Parietal lobe (tissue), 2 donors: ENCODE data around the gene SAA4.

DNA sequence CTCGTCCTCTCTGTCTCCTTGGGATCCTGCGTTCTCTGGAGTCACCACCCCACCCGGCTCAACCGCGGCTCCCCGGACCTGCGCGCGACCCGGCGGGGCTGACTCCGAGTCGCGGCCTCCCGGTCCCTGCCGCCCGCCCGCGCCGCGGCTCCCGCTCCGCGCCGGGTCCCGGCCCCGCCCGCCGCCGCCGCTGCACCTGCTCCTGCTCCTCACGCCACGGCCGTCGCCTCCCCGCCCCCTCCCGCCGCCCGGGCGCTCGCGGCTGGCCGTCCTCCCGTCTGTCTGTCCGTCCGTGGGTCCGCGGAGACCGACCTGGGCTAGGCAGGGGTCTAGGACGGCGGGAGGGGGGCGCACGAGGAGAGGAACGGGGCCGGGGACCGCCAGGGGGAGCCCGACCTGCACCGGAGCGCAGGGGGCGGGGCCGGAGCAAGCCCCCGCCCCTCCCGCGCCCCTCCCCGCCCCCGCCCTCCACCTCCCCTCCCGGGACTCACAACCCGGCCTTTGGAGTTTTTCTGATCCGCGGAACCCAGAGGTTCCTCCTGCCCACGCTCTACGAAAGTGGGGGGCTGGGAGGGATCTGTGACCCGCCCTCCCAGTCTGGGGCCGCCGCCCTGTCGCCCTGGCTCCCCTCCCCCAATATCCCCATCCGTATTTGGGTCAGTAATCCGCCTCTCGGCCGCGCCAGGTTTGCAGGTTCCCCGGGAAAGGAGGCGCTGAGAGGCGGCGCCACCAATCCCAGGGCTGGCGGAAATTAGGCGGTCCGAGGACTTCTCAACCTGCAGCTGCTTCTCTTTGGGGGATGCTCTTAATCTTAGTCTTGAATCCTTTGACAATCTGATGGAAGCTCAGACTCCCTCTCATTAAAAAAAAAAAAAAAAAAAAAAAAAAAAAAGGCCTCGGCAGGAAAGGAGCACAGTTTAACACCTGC is 783 bp upstream of the KCNJ11 start:
- RAMPAGE, long total RNA = no peak

DNA sequence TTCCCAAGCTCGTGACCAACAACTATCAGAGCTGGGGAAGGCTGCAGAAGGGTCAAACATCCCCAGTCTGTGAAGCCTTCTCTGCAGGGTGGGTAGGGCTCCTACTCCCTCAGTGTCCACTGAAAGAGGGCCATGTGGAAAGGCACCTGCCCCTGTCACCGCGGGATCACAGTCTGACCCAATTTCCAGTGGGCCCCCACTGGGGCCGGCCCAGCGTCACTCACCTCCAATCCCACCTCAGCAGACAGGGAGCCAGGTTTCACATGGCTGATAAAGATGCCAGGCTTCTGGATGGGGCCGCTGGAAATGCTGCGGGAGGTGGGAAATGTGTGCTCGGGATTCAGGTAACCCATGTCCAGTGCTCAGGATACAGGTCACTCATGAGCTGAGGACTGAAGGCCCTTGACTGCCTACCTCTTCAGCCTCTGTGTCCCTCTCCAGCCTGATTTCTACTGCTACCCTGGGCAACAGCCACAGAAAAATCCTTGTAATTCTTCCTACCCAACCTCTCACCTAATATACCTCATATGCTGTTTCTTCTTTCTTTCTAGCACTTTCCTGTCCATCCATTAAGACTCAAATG is 19.9 kb downstream of the USH1C start:
- RAMPAGE, long total RNA = no peak

DNA sequence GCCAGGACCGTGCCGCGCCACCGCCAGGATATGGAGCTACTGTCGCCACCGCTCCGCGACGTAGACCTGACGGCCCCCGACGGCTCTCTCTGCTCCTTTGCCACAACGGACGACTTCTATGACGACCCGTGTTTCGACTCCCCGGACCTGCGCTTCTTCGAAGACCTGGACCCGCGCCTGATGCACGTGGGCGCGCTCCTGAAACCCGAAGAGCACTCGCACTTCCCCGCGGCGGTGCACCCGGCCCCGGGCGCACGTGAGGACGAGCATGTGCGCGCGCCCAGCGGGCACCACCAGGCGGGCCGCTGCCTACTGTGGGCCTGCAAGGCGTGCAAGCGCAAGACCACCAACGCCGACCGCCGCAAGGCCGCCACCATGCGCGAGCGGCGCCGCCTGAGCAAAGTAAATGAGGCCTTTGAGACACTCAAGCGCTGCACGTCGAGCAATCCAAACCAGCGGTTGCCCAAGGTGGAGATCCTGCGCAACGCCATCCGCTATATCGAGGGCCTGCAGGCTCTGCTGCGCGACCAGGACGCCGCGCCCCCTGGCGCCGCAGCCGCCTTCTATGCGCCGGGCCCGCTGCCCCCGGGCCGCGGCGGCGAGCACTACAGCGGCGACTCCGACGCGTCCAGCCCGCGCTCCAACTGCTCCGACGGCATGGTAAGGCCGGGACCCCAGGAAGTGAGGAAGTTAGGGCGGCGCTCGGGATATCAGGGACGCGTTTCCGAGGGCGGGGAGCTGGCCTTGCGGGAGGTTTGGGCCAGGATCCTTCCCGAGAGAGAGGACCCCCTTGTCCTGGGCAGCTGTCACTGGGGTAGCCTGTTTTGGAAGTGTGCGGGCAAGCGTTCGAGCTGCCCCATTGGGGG is 615 bp downstream of the MYOD1 start:
- RAMPAGE, long total RNA = no peak

DNA sequence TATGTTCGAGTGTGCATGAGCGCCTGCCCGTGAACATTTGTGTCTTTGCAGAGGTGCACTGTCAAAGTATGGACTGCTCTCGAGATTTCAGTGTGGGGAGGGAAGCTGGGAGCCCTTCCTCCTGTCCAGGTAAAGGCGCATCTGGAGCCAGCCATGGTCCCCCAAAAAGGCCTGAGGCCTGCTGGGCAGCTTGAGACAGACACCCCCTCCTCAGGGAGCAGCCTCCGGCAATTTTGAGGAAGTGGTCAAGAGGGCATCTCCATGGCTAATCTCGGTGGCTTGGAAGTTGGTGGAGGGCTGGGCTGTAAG is 2.3 kb downstream of the KCNC1 start:
- RAMPAGE, long total RNA = no peak

DNA sequence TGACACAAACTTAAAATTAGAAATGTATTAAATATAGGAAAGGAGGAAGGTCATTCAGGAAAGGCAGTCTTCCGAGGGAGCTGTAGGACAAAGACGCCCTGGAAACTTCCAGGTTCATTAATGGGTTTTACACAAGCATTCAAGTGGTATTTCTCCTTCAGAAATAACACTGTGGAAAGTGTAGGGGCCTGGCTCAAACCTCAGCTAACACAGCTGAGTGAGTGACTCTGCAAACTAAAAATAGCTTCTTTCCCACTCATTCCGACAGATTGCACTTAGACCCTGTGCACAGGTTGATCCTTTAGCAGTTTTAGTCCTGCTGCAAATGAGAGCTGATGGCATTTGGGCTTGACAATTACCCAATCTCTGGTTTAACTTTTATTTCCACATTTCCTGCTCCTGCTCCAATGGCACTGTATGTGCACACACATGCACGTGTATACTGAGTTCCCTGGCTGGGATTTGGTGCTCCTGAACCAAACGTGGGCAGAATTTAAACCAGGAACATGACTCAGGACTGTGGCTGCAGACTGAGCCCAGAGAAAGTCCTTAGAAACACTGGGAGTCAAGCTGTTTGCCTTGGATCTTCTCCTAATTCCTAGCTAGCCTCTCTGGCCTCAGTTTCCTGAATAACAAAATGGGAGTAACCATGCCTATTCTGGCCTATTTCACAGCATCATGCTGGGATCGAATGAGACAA is 58.4 kb downstream of the SERGEF start:
- RAMPAGE, long total RNA = no peak

DNA sequence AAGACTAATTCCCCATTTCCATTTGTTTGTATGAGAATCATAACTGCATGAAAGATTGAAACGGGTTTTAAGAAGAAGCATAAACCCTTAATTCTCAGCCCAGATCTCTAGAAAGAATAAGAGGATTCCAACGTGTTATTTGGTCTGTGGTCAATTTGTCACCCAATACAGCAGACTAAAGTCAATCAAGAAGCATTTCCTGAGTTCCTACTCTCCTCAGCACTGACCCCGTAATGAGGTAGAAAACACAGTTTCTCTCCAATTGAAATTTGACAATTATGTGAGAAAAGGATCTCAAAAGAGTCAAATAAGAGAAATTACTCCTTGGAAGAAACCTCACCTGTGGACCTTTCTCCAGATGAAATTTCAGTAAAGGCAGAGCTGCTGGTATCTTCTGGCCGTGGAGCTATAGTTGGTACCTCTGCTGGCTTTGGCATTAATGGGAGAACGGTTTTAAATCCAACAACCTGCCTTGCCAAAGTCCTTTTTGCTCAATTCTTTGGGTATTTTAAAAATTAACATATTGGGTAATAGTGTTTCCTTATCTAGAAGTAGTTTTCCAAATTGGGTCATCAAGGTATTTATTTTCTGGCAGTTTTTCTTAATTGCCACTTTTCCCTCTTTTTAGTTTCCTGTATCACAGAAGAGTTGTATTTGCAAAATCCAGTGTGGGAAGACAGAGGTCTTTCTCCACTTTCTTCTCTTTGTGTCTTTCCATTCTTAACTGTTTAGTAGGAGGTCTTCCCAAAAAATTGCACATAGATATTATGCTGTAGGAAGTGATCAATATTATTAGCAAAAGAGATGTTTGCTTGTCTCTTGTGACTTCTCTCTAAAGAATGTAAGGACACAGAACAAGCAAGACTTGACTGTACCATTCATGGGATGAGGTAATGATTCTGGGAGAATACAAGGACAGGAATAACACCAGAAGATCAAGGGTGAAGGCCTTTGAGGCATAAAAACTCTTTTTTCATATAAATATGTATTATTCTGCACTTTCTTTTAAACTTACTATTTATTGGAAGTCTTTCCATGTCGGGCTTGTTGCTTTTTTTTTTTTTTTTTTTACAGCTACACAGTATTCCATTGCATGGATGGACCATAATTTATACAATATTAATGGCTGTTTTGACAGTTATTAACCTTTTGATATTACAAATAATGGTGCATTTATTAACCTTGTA is at the start of gene SAA4:
Gene SAA4 (minus strand): TSS at position 426 of the 1,187 bp plus-strand sequence.
- RAMPAGE, long total RNA = no peak

GRCh38 chr11:18335373-18336087 is 13.2 kb downstream of the GTF2H1 start:
- RAMPAGE, long total RNA = no peak

DNA sequence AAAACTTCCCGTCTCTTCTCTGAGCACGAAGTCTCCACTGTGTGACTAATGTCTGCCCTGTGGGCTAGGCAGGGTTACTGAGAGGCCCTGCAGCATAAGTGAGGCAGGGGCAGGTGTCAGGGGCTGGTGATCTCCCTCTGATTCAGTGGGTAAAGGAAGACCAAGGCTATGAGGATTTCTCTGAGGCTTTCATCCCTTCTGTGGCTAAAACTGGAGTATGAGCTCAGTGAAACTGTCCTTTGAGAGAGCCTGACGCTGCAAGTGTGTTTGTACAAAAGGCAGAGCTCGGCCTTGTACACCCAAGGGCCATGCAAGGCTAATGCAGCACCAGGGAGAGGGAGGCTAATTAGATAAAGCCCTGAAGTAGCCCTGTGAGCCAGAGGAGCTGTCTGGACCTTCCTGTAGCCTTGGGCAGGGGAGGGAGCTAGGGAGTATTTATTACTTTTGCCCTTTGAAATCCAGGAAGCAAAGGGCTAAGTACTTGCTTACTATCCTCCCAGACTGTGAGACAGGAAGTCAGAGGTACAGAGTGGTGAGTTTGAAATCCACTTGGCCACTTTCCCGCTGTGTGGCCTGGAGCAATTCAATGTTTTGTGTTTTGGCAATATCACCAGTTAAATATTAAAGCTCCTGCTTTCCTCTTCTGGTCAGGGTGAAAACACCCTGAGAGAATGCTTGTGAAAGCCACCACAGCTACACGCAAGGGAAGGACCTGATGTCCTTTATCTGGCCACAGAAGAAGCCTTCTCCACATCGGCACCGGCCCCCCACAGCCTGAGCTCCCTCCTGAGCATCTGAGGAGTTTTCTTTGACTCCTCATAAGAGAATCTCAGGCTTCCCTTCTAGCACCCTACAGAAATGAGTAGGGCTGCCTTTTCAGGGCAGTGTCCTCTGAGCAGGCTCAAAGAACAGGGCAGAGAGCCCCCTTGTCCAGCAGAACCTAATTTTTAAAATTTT is 10.1 kb upstream of the LDHA start:
- RAMPAGE, long total RNA = no peak

DNA sequence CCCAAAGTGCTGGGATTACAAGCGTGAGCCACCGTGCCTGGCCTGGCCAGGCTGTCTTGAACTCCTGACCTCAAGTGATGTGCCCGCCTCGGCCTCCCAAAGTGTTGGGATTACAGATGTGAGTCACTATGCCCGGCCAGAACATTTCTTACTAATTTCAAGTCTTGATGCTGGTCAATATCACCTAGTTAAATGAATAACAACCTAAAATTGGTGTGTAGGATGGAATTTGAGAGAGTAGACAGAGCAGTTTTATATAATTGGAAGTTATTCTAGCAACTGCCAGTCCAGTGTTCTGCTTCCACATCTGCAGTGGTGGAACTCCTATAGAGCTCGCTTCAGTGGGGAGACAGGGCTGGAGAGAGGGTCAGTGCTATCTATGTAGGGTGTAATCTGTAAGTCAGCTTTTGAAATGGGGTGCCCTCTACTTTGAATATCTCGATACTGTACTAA is 4.5 kb downstream of the LDHA start:
- RAMPAGE, long total RNA = no peak

DNA sequence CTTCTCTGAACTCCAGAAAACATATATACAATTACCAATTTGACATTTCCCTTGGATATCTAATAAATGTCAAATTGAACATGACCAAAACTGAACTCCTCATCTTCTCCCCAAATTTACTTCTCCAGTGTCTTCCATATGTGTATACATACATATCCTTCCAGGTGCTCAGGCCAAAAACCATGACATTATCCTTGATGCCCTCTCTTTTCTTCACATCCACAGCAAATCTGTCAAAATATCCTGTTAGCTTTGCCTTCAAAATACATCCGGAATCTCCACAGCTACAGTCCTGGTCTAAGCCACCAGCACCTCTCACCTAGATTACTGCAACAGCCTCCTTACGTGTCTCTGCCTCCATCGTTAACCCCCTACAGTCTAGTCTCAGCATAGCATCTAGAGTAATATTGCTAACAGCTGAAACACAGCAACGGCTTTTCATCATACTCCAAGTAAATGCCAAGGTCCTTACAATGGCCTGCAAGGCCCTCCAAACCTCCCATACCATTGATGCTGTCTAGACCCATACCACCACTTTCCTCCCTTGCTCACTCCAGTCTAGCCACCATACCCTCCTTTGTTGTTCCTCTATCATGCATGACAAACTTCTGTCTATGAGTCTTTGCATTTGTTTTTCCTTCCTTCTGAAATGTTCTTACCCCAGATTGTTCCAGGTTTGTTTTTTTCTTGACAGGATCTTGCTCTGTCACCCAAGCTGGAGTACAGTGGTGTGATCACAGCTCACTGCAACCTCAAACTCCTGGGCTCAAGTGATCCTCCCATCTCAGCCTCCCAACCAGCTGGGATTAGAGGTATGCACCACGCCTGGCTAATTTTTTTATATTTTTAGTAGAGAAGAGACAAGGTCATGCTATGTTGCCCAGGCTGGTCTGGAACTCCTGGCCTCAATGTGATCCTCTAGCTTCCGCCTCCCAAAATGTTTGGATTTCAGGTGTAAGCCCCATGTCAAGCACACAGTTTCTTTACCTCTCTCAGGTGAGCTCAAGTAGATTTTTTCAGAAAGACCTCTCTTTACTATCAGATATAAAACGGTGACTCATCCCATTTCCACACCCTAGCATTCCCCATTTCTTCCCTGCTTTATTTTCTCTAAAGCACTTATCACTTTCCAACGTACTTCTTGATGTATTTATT is 4.1 kb downstream of the TSG101 start:
- RAMPAGE, long total RNA = no peak

- RAMPAGE, long total RNA = no peak
Measured at GRCh38 chr11:18615435-18616393, 16.1 kb downstream of the MISFA start.

GRCh38 chr11:18643755-18644245 is 9.7 kb upstream of the SPTY2D1 start:
- RAMPAGE, long total RNA = no peak

DNA sequence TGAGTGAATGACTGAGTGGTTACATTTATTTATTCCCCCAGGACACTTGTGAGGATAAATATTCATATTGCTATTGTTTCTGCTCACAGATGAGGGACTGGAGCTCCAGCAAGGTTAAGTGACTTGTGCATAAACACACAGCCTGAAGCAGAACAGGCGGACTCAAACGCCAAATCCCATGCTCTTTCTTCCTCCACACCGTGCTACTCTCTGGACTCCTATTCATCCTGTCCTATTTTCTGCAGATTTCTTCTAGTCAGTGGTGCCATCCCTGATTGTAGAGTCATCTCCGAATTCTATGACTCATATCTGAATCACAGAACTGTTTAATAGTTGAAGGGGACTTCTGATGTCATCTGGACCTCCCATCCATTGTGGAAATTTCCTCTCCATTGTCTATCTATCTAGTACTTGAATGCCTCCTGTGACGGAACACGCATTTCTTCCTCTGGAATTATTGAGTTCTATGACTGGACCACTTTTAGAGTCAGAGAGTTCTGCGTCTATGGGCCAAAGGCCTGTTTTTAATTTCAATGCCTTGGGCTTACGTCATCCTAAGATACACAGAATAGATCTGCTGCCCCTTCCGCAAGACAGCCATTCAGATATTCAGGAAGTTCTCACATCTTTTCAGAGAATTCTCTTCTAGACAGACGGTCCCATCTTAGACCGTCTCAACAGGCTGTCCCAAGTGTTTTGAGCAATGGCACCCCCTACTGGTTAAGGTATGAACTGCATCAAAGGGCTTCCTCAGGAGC is 27.7 kb downstream of the PTPN5 start:
- RAMPAGE, long total RNA = no peak

GRCh38 chr11:18790716-18791144 is 868 bp downstream of the PTPN5 start:
- RAMPAGE, long total RNA = no peak

GRCh38 chr11:18843787-18844013 is 52.1 kb upstream of the PTPN5 start:
- RAMPAGE, long total RNA = no peak

- RAMPAGE, long total RNA = no peak
Measured at GRCh38 chr11:19072311-19072914, 11.9 kb upstream of the MRGPRX2 start.

- RAMPAGE, long total RNA = no peak
Measured at GRCh38 chr11:19208881-19209616, 7.3 kb upstream of the CSRP3 start.

DNA sequence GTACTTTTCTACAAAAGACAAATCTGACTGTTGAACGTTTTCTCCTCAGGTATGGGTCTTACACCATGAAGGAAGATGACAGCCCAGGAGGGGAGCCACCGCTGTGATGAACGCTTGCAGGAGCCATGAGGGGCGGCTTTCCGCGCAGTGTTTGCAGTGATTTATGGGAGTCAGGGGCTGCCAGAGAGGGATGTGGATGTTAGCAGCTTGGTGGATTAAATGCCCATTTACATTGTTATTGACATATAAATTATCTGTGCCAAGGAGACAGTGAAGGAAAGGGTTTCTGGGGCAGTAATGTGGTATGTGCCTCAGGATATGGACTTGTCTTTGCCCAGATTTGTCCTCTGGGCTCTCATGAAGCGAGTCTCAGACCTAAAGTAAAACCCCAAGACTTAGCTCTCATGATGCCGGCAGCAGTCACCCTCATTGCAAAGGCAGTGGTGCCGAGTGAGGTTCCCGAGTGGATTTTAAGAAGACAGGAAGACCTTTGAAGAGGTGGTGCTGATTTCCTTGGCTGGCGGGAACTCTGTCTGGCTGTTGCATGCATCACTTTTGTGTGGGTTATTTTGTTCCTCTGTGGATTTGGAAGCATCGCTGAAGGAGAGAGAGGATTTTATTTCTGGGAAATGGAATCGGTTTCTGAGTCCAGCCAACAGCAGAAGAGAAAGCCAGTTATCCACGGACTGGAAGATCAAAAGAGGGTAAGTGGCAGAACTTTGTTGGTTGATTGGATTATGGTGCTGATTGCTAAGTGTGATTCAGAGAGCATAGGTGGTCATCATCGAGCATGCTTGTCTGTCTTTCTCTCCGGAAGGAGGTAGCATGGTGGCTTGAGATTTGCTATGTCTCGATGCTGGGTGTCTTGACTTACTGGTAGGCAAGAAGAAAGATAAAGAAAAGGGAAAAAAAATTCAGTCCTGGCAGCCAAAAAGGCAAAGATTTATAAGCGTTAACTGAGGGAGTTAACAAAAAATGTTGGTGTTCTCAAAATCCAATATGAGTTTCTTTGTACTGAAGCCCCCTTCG is 109.9 kb upstream of the E2F8 start:
- RAMPAGE, long total RNA = no peak

DNA sequence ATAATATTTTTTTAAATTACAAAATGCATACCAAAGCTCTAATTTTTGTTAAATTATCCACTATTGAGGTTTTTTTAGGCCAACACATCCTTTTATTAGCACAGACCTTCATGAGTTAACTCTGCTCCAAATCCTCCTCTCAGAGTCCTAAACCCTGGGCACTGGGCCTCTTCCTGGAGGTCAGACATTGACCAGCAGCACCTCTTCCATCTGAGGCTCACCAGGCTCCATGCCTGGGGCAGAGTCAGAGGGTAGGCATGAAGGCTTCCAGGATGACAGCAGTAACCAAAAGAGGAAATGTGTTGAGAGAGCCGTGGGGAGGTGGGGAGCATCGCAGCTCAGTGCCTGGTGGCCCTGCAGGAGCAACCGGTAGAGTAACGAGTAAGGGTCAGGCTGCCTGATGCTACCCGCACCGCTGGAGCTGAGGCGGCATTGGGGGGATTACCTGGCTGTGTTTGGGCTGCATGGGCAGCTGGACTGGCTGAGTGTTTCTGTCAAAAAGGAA is 9.5 kb upstream of the NAV2 start:
- RAMPAGE, long total RNA = no peak

GRCh38 chr11:19751009-19751587 is 38.5 kb downstream of the NAV2 start:
- RAMPAGE, long total RNA = no peak